ENCODE measurements around the gene LRIT2.

GRCh38 chr10:79747881-79748880, 45.2 kb downstream of the NUTM2B start:
- PRO-cap, result no peak

DNA sequence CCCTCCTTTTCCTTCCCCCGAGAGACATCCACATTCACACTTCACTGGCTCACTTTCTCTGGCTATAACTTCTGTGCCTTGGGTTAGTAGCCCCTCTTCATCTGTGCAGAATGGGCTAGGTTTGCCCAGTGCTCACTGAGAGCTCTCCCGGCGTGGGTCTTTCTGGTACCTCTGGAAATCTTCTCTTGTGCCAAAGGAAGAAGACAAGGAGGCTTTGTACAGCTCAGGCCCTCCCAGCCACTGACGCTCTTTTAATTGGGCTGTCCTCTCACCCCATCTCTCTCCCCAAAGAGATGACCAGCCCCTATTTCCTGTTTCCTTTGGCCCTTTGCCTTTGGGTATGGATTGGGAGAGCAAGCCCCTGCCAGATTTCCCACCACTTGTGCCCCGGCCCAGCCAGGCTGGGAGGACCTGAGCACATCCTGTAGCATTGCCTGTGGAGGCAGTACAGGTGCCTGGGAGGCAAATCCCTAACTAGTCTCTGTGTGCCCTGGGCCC, 5.7 kb upstream of the PLAC9 start:
- PRO-cap, result no peak

- PRO-cap, result no peak
These were observed 23.1 kb downstream of the PLAC9 start for GRCh38 chr10:80155297-80156449.

DNA sequence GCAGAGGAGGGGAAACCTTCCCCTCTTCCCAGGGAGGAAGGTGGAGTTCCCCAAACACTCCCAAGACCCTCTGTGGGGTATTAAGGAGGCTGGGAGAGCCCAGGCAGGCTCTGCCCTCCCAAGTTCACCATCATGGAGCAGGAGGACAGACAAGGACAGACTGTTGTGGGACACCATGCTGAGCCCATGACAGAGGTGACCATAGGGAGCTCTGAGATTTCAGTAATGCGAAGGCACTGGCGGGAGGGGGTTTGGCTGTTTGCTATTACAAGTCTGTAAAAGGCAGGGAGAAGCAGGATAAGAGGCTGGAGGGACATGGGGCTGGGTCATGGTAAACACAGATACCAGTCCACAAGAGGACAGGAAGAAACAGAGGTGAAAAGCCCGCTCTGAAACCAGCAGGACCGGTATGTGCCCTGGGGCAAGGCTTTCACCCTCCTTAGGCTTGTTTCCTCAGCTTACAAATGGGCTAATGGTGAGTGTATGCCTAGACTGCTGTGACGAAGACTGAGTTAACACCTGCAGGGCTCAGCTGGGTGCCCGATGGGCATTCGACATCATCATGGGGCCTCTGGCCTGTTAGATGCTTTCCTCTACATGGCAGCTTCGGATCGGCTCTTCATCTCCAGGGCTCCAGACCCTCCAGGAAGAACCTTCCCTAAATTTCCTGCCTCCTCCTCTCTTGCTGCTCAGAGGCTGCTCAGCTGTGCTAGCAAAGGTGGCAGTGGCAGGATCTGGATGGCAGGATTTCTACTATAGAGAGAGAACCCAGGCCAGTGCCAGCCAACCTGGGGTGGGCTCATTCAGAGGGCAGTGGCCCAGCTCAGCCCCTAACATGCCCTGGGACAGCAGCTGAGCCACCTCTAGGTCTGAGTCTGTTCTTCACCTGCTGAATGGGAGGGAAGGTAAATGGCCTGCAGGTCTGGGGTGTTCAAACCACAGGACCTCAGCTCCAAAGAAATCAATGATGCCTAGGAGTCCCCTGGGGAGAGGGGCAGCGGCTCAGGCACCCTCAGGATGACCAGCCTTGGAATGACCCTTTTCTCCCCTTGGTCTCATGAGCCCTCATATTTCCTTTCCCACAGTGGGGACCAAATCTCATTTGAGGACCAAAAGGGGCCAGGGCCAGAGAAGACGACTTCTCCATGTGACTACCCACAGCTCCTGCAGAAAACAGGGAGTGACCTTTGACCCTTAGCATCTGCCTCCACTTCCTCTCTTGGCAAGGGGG, 33.8 kb downstream of the ANXA11 start:
- PRO-cap, result no peak

GRCh38 chr10:80178043-80179073, 27.0 kb downstream of the ANXA11 start:
- PRO-cap, result no peak

DNA sequence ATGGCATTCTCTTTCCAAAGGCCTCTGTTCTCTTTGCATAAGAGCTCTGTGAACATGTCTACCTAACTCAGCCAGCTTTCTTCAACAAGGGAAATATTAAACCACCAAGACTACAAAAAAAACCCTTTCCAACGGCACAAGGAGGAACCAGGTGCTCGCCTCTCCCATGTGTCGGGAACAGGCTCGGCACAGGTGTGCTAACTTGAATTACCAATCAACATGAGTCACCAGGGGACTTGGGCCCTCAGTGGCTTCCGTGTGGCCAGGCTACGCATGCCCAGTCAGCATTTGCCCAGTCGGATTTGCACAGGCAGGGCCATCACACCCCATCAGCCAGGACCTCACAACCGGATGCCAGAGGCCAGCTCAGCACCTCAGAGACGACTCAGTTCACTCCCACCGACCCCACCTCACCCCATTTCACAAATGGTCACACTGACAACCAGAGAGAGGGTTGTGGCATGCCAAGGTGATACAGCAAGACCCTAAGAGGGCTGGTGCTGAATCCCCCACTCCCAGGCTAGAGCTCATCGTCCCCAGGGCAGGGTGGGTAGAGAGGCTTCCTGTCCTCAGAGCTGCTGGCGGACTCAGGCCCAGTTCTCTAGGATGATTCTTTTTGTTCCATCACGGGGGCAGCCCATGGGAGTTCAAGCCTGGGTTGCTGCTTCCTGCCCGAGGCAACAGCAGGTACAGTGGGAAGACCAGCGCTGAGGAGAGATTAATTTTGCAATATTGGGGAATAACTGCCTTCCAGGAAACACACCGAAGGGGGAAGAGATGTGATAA, 13.7 kb downstream of the ANXA11 start:
- PRO-cap, result bidirectional peak, plus-strand start at position 346 of the sequence, minus-strand start at position 179 of the sequence

GRCh38 chr10:80322278-80322511, 32.7 kb upstream of the MAT1A start:
- PRO-cap, result no peak

DNA sequence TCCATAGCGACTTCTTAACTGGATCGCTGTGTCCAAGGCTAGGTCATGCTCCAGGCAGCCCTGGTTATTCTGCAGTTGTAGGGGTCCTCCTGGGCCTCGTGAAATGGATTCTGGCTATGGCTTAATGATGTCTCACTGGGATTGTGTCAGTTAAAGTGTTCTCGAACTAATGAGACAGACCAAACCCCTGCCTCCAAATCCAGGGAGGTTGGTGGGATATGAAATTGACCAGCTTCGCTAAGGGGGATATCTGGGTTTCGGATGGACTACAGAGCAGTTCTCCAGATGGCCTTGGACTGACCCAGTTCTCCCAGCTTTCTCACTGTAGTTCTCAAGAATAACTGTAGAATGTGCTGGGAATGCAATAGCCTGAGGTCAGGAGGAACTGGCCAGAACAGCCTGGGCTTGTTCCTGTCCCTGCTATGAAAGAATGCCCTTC, 12.5 kb upstream of the TSPAN14 start:
- PRO-cap, result no peak

DNA sequence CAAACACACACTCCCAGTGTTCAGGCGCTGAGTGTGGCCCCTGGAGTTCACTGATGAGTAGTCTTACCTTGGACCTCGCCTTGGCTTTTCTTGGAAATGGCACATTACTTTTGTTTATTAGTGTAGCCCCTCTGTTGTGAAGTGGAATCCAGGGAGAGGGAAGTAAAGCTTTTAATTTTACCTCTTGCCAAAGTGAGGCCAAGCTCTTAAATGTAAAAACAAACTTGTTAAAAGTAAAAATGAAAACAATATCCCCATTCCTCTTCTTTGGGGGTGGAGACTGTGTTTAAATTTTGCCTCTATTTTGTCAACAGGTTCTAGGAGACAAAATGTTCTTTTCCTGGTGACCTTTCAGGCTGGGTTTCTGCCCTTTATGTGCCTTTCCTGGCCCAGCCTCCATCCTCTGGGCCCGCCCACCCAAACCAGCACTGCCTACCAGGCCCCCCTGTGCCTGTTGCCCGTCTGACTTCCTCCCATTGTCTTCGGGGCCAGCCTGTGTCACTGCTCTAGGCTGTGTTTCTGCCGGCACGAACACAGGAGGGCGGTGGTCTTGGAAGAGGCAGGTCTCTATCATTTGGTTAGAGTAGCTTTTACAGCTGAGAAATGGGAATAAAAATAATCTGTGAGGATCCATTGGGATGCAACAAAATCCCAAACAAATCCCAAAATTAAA, 13.8 kb downstream of the TSPAN14 start:
- PRO-cap, result unidirectional peak, plus-strand start at position 536 of the sequence

DNA sequence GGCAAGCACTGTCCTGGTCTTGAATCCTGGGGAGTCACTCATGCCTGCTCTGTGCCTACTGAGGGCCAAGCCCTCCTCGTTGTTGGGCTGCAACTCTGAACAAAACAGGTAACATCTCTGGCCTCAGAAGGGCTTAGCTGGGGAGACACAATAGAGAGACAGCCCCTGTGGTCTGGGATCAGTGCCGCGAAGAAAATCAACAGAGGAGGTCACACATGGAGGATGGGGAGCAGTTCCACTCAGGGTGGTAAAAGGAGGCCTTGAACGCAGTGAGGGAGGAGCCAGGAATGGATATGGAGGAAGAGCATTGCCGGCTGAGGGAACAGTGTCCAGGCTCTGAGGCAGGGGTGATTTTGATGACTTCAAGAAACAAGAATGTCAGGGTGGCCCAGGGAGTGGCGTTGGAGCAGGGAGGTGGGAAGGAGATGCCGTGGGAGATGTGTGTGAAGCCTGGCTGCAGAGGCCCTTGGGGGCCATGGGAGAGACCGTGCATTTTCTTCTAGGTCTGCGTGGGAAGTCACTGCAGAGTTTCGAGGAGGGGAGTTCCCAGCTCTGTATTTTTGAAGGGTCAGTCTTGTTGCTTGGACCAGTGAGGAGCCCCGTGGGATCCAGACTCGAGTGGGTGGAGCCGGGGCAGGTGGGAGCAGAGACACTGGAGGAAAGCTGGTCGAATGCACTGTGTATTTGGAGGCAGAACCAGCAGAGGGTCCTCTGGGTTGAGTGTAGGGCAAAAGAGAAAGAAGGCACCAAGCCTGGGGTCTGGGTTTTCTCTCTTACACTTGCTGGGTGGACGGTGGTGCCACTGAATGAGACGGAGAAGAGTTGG, 35.7 kb upstream of the SH2D4B start:
- PRO-cap, result no peak

GRCh38 chr10:80518147-80519349, 19.2 kb upstream of the SH2D4B start:
- PRO-cap, result no peak

- PRO-cap, result no peak
These were observed 17.9 kb upstream of the SH2D4B start for GRCh38 chr10:80519708-80520327.

GRCh38 chr10:80535439-80536438, 2.0 kb upstream of the SH2D4B start:
- PRO-cap, result bidirectional peak, plus-strand start at chr10:80536149, minus-strand start at chr10:80536048

- PRO-cap, result no peak
These were observed 2.6 kb downstream of the SH2D4B start for GRCh38 chr10:80540077-80540943.

DNA sequence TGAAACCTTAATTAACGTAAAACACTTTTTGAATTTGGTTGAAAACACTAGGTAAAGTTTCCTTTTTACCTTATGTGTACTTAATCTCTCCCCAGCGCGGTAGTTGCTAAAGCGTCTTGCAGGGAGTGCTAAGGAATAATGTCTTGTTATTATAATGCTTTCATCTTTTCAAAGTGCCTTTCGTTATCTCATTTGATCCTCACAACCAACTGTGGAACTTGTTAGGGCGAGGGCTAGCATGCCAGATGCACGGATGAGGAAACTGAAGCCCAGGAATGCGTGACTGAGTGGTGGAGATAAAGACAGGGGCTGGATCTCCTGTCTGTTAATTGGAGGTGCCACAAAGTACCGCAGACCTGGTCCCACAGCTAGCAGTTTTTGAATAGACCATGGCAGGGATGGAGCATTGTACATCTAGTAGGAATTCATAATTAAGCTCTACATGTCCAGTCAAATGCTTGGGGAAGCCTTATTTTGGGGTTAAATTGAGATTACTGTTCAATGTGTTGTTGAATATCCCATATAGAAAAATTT, 234.3 kb downstream of the SH2D4B start:
- PRO-cap, result no peak

DNA sequence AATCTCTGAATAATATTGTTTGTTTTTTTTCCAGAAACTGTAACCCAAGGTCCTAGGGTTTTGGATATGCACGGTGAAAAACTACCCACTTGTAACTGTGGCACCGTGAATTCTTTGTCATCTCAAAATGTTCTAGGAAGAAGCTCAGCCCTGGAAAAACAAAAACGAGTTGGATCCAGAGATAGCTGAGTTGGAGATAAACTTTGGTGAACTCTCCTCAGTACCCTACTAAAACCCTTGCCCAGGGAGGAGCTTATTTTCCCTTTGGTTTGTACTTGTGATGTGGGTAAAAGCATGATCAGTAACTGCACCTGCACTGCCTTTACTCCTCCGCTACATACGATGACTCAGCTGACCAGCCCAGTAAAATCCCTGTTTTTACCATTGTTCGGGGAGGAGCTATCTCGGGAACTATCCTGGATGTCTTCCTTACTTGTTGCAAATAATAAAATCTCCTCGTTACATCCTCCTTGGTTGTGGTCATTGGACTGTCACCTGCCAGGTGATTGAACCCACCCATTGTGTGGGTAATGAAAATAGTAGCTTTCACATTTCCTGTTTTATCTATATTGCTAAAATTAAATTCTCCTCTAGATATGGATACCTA, 359.3 kb downstream of the SH2D4B start:
- PRO-cap, result no peak

DNA sequence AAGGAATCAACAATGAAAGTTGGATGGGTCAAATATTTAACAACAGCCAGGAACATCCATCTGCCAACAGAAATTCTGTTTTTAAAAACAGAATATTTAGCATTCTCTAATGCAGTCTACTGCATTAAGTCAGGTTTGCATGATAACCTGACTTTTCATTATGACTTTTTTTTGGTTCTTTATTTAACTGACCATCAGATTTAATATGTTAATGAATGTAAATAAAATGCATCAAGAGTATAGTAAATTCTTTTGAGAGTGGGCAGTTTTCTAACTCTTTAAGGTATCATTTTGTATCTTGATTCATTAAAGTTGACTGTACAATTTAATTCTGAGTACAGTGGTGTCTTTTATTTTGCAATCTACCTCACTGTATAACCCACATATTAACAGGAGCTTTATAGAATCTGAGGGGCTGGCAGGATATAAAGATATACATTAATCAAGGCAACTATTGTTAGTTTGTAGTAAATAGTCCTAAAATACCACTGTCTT, 328.8 kb downstream of the NRG3 start:
- PRO-cap, result no peak

DNA sequence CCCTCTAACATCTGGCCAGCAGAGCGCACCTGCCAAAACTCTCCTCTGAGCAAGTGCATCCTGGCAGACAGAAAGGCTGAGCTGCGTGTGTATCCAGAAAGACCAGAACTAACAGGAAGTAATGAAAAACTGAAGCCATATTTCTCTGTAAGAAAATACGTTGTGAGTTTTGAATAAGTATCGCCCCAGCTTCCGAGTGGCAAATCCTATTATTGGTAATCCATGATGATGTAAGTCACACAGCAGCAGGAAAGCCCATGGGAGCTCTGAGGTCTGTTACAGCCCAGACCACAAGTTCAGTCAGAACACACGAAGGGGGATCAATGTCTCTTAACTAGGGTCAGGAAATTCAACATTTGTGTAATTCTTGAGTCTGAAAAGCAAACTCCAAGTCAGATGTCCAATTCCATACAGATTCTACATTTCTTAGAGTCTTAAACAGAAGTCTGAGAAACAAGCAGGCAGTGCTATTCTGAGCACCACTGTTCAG, at the start of gene LRIT2:
LRIT2 (minus strand) TSS at position 163 of the 490 bp plus-strand sequence.
- PRO-cap, result no peak

DNA sequence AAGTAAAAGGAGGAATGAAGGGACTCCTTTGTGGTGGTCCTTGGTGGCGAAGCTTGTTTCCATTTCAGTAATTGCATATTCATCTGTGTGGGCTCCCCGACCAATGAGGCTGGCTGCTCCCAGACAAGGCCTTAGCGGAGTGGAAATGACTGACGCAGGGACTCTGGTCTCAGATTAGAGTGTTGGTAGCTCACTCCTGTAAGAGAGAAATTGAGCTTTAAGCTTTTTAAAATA, 873 bp downstream of the CCSER2 start:
- PRO-cap, result unidirectional peak, minus-strand start at position 105 of the sequence

DNA sequence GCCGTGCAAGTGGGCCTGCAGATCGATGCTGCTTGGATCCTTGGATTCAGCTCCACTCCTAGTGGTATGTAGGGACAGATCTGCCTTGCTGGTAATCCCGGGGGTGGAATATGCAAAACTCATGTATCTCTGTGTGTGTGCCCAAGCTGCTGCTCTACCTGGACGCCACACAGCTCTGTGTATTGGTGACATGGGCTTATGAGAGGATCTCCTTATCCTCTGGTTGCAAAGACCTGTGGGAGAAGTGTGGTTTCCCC, 87.4 kb downstream of the CCSER2 start:
- PRO-cap, result no peak